CD14-positive monocyte (primary cell): ENCODE measurements around the gene DUS4L.

DNA sequence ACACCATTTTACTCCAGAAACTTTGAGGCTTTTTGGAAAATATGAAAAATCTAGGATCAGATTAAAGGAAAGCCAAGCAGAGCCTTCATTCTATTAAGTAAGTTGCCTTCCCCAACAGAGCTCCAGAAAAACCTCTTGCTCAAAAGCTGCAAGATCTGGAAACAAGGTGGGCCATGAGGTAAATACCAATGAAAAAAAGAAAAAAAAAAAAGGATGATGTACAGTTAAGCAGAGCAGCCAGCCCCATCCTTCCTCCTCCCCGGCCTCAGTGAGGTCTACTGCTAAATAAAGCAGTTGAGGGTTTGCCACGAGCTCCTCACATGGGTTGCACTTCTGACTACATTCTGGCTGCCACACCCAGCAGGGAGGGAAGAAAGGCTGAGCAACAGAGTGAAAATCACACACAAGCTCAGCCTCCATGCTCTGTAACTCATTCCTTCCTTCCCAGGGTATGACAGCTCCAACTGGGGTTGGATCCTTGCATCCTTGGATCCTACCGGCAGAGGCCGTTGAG lies 53.2 kb upstream of the PIK3CG start:
- CAGE, long polyA plus RNA: no peak

DNA sequence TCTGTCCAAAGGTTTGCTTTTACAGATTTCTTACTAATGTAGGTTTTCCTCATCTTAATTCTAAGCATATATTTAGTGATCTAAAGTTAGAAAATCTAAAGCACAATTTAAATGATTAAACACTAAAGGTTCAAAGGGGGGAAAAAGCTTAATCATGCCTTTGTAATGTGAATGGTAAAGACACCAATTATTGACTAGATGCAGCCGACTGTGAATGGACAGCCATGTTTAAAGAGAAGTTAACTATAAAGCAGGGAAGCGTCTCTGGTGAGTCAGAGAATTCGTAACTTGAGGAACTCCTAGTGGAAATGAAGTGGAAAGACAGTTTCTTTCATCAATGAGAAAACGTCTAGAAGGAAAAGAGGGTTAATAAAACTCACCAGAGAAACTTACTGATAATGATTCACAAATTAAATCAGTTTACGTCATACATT lies 1.2 kb upstream of the HBP1 start:
- CAGE, long polyA plus RNA: no peak

DNA sequence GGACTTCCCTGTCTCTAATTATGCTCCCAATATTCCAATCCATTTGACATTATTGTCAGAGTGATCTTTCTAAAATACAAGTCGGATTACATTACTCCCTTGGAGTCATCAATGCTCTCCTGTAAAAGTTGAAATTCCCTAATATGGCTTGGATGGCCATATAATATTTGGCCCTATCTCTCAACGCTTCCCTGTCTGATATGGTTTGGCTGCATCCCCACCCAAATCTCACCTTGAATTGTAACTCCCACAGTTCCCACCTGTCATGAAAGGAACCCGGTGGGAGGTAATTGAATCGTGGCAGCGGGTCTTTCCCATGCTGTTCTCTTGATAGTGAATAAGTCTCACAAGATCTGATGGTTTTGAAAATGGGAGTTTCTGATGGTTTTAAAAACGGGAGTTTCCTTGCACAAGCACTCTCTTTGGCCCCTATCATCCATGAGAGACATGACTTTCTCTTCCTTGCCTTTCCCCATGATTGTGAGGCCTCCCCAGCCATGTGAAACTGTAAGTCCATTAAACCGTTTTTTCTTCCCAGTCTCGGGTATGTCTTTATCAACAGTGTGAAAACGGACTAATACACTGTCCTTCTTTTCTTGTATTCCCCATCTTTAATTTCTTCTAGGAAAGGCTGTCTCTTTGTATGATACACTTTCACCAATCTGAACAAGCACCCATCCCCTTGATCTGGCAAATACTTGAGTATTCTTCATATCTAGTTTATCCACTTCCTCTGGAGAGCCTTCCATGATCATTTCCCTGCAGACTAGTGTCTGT lies 17.5 kb upstream of the GPR22 start:
- CAGE, long polyA plus RNA: no peak

DNA sequence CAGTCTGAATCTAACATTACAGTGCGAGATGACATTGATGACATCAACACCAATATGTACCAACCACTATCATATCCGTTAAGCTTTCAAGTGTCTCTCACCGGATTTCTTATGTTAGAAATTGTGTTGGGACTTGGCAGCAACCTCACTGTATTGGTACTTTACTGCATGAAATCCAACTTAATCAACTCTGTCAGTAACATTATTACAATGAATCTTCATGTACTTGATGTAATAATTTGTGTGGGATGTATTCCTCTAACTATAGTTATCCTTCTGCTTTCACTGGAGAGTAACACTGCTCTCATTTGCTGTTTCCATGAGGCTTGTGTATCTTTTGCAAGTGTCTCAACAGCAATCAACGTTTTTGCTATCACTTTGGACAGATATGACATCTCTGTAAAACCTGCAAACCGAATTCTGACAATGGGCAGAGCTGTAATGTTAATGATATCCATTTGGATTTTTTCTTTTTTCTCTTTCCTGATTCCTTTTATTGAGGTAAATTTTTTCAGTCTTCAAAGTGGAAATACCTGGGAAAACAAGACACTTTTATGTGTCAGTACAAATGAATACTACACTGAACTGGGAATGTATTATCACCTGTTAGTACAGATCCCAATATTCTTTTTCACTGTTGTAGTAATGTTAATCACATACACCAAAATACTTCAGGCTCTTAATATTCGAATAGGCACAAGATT lies 4.4 kb downstream of the GPR22 start:
- CAGE, long polyA plus RNA: no peak

- CAGE, long polyA plus RNA: no peak
Observed at GRCh38 chr7:107475894-107476196, 6.0 kb downstream of the GPR22 start.

DNA sequence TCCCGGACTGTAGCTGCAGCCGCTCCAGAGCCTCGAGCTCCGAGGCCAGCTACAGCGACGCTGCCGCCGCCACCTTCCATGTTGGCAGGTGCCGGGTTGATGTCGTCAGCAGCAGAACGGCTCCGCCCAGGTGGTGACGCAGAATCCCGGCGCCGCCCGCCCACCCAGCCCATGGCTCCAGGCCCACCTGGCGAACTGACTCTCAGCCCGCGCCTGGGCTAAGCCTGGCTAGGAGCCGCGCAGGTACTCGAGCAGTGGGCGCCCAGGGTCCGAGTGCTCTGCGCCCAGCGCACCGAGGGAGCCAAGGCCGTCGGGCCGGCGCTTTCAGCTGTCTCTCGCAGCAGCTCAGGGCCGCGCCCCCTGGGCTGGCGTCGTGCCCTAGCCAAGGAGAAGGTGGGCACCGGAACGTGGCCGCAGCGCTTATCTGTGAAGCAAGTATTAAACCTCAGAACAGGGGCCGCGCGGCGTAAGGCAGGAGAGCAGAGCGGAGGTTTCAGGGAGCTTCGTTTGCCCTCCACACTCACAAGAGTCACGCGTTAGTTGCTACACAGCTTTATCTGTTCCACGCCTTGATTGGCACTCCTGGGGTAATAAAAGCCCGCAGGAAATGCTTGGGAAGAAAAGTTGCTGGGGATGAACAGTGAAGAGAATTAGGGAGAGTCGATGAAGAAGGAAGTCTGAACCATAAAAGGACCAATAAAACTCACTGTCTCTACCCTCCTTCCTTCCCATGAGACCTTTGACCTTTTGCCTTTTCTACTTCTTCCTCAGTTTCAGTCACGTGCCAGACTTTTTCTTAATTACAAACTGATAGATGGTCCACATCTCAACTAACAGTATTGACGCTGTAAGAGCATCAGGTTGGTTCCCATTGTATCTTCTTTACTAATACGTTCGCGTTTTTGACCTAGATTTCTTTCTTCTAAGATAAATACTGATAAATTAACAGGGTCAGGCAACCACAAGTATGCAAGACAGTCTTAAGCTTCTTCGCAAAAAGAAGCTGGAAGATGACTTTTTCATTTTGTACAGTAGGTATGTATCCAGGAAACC lies at the start of gene DUS4L:
Gene DUS4L, plus strand, starts transcription at position 155 of the 1,053 bp plus-strand sequence.
- CAGE, long polyA plus RNA: start-site peak on the plus strand centred at position 165 of the sequence, 32 bp wide, 49 and 33 reads in 2 replicates

GRCh38 chr7:107799628-107800375 lies 3.2 kb downstream of the SLC26A3 start:
- CAGE, long polyA plus RNA: no peak

GRCh38 chr7:108211294-108211886 lies 81.2 kb upstream of the LAMB4 start:
- CAGE, long polyA plus RNA: no peak

DNA sequence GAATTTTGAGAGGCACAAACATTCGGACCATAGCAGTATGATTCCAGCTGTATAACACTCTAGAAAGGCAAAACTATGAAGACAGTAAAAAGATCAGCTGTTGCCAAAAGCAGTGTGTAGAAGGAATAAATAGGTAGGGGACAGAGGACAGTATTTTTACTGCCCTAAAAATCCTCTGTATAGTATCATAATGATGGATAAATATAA lies 7.8 kb downstream of the PNPLA8 start:
- CAGE, long polyA plus RNA: no peak

DNA sequence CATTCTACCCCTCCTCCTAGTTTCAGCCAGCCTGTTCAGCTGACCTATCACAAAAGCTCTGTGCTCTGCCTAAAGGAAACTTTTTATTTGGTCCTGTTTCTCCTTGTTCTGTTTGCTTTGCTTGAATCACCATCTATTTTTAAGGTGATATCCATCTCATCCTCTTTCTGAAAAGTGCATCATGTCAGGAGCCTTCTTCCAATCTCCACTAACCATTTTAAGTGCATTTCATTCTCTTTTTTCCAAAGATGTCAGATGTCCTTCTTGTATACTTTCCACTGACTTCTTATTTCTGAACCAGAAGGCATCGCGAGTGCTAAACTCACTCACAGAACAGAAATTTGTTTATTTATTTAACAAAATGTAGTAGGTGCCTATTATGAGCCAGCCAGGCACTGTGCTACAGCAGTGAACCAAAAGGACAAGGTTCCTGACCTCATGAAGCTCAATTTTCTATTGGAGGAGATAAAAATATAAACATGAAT lies 220.9 kb upstream of the LRRN3 start:
- CAGE, long polyA plus RNA: no peak

- CAGE, long polyA plus RNA: no peak
Observed at GRCh38 chr7:111092691-111093183, 1.8 kb downstream of the LRRN3 start.

DNA sequence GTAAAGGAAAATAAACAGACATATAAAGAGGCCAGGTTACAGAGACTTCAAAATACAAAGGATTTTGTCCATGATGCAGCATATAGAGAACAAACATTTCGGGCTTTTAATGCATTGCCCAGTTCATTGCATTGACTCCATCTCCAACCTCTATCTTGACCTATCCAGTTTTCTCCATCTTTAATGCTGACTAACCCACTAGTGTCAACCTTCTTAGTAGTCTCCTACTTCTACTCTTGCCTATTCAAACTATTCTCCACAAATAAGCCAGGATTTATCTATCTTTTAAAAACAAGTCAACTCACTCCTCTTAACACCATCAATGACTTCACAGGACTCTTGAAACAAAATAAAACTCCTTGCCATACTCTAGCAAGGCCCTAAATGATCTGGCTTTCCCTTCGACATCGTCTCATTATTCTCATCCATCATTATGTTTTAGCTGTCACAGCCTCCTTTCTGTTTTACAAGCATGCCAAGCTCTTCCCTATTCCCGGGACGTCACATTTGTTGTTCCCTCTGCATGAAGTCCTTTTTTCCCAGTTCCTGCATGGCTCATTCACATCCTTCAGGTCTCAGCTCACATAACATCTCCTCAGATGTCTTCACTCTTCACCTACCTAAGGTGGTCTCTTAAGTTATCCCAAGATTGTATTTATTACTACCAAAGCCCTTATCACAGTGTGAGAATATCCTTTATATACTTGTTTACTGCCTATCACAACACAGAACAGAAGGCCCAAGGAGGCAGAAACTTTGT lies 189.0 kb downstream of the LRRN3 start:
- CAGE, long polyA plus RNA: no peak

DNA sequence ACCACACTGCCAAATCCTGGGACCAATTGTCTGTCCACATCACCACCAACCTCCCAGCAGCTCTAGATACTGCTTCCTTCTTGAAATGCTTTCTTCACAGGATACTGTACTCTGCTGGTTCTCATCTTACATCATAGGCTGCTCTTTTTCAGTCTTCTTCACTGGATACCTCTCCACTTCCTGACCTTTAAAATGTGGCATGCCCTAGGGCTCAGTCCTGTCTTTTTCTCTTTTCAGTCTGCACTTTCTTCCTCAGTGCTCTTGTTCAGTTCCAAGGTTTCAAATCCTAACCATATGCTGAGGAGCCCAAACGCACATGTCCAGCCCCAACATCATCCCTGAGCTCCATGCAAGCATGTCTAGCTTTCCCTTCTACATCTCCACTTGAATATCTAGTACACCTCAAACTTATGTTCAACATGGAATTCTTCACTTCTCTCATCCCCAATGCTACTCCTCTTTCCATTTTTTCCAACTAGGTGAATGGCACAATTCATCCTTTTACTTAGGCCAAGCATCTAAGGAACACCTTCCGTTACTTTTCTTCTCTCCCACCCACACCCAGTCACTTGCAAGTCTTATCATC lies 255.8 kb upstream of the IMMP2L start:
- CAGE, long polyA plus RNA: no peak

GRCh38 chr7:112059798-112060326 lies 146.3 kb downstream of the DOCK4 start:
- CAGE, long polyA plus RNA: no peak

DNA sequence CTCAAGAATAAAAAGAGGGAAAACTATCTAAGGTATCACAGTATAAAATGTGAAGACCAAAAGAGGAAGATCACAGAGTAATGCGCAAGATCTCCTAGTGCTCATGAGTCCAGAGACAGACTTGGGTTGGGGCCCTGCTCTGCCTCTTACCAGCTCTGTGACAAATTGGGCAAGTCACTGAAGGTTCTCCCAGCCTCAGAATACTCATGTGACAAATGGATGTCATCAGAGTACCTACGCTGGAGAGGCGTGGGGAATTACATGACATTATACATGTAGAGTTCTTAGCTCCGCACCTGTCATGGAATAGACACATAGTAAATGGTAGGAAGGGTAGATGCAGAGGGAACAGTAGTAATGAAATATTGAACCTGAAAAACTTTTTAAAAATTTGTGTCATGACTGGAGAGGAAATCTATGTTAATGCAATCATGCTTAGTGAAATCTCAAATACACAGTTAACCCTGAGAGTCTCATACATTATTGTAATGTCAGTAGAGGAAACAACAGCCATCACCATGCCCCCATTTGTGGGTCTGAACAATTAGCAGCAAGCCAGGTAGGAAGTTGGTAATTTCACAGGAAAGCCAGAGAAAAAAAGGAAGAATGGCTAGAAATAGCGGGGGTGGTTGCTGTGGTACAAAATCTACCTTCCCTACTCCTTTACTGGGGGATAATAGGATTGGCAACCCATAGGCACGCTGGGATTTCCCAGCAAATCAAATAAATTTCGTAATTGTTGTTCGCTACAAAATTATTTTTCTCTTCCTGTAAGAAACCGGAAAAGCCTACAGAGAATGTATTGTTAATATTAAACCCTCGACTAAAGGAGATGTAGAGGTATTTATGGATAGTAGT lies 124.2 kb downstream of the DOCK4 start:
- CAGE, long polyA plus RNA: no peak

- CAGE, long polyA plus RNA: no peak
Observed at GRCh38 chr7:112150188-112151061, 55.8 kb downstream of the DOCK4 start.

- CAGE, long polyA plus RNA: no peak
Observed at GRCh38 chr7:112257945-112258206, 51.4 kb downstream of the ZNF277 start.

GRCh38 chr7:112451740-112452545 lies 1.7 kb downstream of the IFRD1 start:
- CAGE, long polyA plus RNA: no peak

GRCh38 chr7:112504275-112504692 lies 23.5 kb downstream of the LSMEM1 start:
- CAGE, long polyA plus RNA: no peak

- CAGE, long polyA plus RNA: no peak
Observed at GRCh38 chr7:113087593-113088005, 972 bp upstream of the GPR85 start.